ENCODE measurements around a stretch of chr1.

DNA sequence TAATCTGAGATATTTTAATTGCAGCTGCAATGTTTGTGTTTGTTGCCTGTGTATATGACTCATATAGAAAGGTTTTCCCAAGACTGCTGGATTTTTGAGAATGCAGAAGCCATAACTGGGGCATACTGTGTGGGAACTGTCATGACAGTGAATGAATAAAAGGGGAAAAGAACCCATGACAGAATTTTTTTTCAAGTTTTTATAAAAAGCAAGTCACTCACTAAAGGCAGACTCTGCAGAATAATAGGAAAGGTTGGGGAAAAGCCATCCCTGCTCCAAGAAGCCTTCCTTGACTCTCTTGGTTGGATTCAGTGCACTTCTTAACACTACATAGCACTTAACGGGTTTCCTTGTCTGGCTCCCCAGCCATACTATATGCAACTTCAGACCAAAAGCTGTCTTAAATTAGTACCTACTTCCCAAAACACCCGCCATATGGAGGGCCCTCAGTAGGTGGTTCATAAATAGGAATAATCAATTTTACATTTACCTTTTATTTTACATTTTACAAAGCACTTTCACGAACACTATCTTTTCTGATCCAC lies 3.2 kb downstream of the FBXO42 start:
- PRO-cap, 10 experiments, result no peak in any of the 10 experiments

DNA sequence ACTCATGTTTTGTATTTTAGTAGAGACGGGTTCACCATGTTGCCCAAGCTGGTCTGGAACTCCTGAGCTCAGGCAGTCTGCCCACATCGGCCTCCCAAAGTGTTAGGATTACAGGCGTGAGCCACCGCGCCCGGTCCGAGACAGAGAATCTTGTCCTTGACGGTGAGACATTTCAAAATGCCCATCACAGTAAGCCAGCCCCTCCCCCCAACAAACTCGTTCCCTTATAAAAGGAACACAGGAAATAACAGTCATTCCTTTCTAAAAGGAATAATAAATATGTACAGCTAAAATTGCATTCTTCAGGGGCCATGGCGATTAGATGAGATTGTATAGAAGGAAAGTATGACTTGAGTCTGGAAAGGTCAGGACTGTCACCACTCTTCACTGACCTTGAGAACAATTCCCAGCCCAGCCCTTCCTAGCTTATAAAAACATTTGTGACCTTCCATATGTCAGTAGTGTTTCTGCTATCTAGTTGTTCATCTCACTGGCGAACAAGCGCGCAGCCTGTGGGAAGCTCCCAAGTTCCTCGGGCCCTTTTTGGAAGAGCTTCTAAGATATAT lies 8.5 kb downstream of the SZRD1 start:
- PRO-cap, 10 experiments, result peak in 1 of 10 experiments; most common minus-strand start position 152 of the sequence (in 1)

- PRO-cap, 10 experiments, result no peak in any of the 10 experiments
Measured at GRCh38 chr1:16472530-16472969, 32.0 kb downstream of the NECAP2 start.

DNA sequence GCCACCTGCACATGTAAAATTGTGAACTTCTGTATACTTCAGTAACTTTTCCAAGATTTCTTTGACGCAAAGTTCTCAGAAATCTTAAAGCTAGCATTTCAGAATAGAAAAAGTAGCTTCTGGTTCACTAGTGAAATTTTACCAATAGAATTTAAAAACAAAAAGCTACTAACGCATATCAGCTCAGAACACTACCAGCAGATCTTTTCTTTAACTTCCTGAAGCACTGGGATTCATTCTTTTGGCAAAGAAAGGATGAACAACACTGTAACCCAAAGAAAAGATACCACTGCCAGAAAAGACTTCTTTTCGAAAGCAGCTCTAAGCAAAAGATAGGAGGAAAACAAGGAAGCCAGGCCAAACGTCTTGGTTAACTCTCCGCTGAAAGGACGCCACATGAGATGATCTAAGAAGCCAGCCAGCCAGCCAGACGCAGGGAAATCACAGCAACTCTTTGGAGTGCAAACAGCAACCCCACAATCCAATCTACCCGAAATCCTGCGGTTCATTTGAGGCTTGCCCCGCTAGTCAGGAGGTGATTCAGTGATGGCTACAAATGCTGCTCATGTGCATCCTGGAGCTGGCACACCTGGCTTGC lies 171.9 kb downstream of the NECAP2 start:
- PRO-cap, 10 experiments, result peak in 1 of 10 experiments; most common plus-strand start position 399 of the sequence (in 1)

GRCh38 chr1:16647210-16647944 lies 206.9 kb downstream of the NECAP2 start:
- PRO-cap, 10 experiments, result peak in 4 of 10 experiments; most common plus-strand start chr1:16647733 (in 1); most common minus-strand start chr1:16647596 (in 2)

GRCh38 chr1:16707754-16708144 lies 214.0 kb upstream of the CROCC start:
- PRO-cap, 10 experiments, result no peak in any of the 10 experiments

GRCh38 chr1:16929671-16930396 lies 8.1 kb downstream of the CROCC start:
- PRO-cap, 10 experiments, result no peak in any of the 10 experiments

DNA sequence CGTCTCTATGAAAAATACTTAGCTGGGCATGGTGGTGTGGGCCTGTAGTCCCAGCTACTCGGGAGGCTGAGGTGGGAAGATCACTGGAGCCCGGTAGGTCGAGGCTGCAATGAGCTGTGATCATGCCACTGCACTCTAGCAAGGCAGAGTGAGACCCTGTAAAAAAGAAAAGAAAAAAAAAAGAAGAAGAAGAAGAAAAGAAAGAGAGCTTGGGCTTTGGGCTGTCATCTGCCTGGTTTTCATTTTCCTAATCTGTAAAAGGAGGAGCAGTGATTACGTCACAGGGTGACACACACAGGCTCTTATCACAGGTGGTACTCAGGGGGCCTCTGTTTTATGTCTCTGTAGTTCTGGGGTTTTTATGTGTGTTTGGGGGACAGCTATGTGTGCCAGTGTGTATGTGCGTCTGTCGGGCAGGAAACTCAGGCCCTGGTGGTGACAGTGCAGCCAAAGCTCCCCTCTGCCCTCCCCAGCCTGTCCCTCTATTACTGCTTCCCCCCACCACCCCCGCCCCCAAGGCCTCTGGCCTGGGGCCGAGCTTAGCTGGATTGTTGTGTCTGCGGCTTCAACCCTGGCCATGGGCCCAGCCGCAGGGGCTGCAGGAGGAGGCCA lies 13.4 kb downstream of the MFAP2 start:
- PRO-cap, 10 experiments, result no peak in any of the 10 experiments

DNA sequence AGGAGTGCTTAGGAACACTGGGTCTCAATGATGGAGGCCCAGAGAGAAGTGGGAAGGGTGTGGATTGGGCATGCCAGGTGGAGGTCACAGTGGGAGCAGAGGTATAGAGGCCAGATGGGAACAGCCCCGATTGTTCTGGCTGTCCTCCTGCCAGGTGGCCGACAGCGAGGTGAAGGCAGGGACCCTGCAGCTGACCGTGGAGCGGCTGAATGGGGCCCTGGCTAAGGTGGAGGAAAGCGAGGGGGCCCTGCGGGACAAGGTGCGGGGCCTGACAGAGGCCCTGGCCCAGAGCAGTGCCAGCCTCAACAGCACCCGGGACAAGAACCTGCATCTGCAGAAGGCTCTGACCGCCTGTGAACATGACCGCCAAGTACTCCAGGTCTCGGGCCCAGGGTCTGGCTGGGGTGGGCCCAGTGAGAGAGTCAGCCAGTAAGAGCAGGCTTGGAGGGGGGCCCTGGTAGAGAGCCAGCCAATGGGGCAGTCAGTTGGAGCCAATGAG lies 11.4 kb downstream of the MFAP2 start:
- PRO-cap, 10 experiments, result no peak in any of the 10 experiments

- PRO-cap, 10 experiments, result no peak in any of the 10 experiments
Measured at GRCh38 chr1:17052061-17052390, 1.8 kb downstream of the SDHB start.

GRCh38 chr1:17156040-17156566 lies 36.9 kb upstream of the PADI2 start:
- PRO-cap, 10 experiments, result no peak in any of the 10 experiments

DNA sequence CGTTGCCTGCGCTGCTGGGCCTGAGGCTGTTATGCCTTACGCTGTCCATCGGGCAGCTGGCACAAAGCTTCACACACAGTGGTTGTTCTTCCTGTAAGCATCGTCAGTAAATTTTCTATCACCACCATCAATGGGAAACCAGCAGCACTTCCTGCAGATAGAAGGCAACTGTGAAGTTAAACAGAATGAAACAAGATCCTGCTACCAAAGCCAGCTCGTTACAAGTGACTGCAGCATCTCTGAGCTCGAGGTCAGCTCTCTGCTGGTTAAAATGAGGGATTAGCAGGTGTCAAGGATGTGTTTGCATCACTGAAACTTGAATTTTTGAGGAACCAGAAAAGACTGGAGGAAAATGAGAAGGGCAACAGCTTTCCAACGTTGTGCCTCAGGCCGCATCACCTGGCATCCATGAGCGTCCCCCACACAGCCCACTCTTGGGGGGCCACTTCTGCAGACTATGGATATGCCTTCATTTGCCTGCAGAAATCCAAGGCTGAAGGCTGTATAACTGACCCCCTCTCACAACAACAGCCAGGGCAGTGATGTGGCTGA lies 21.8 kb upstream of the PADI6 start:
- PRO-cap, 10 experiments, result peak in 1 of 10 experiments; most common plus-strand start position 273 of the sequence (in 1)

- PRO-cap, 10 experiments, result peak in 4 of 10 experiments; most common plus-strand start chr1:17377705 (in 2)
Measured at GRCh38 chr1:17377552-17377833, 5.5 kb downstream of the PADI6 start.

- PRO-cap, 10 experiments, result no peak in any of the 10 experiments
Measured at GRCh38 chr1:17419534-17420021, 19.9 kb downstream of the RCC2 start.

- PRO-cap, 10 experiments, result no peak in any of the 10 experiments
Measured at GRCh38 chr1:17591829-17592708, 52.6 kb downstream of the ARHGEF10L start.

GRCh38 chr1:17596218-17596735 lies 56.8 kb downstream of the ARHGEF10L start:
- PRO-cap, 10 experiments, result peak in 4 of 10 experiments; most common plus-strand start chr1:17596552 (in 1); most common minus-strand start chr1:17596330 (in 4)

DNA sequence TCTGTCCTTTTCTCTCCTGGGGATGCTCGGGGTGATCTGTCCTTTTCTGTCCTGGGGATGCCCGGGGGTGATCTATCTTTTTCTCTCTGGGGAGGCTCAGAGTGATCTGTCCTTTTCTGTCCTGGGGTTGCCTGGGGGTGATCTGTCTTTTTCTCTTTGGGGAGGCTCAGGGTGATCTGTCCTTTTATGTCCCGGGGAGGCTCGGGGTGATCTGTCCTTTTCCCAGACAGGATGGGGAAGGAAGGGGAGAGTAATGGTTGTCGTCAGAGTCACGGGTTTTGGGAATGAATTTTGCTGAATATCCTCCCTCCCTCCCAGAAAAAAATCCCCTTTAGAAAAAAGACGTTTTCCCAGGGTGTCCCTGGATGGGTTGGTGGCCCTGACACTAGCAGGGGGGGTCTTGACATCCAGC lies 91.5 kb downstream of the ARHGEF10L start:
- PRO-cap, 10 experiments, result peak in 2 of 10 experiments; most common minus-strand start position 158 of the sequence (in 2)

GRCh38 chr1:17634169-17635137 lies 95.0 kb downstream of the ARHGEF10L start:
- PRO-cap, 10 experiments, result no peak in any of the 10 experiments

GRCh38 chr1:18110987-18111530 lies 3.5 kb downstream of the IGSF21 start:
- PRO-cap, 10 experiments, result peak in 2 of 10 experiments; most common minus-strand start chr1:18111096 (in 1)

DNA sequence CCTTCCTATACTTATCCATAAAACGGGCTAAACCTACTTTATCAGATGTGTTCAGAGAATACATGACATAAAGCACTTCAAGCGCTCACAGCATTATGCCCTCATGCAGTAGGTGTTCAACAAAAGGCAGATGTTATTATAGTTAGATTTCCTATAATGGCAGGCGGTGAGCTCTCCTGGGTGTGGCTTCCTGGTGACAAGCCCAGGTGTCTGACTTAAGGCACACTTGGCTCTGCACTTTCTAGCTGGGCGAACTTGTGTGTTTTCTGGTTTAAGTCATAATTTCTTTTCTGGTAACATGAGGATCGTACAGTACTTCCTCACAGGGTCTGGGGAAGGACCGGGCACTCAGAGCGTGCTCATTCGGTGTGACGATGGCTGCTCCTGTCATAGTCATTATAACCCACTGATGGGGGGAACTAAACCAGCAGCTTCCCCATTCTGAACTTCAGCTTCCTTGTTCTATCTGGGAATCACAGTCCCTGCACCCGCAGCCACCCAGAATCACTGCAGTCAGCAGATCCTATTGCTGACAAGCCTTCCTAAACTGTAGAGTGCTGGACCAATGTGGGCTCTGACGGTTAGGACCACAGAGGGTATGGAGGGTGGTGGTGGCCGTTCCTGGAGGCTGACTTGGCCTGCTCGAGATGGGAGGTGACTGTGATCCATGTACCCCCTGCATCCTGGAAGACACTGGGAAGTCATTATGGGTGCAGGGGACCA lies 52.8 kb downstream of the IGSF21 start:
- PRO-cap, 10 experiments, result no peak in any of the 10 experiments

Measured in Metastatic Breast Carcinoma in the Brain (tissue), 10 donors.